ENCODE measurements around the genes PDE4B and SERBP1.

- PRO-cap: no peak
Measured at GRCh38 chr1:65476011-65476852, 55.8 kb downstream of the LEPR start.

- PRO-cap: no peak
Measured at GRCh38 chr1:65512375-65512826, 91.9 kb downstream of the LEPR start.

DNA sequence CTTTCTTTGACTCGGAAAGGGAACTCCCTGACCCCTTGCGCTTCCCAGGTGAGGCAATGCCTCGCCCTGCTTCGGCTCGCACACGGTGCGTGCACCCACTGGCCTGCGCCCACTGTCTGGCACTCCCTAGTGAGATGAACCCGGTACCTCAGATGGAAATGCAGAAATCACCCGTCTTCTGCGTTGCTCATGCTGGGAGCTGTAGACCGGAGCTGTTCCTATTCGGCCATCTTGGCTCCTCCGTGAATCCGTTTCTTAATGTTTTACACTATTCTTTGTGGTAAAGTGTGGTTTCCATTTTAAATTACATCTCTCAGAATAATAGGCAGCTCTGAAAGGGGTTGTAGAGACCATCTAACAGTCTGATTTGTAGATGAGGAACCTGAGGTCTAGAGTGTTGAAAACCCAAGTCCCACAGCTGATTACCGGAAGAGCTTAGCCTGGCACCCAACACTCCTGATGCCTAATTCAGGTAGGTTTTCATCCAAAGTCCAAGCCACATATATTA lies 143.9 kb downstream of the LEPR start:
- PRO-cap: no peak

- PRO-cap: bidirectional peak, plus-strand start at chr1:65792895, minus-strand start at chr1:65792845
Measured at GRCh38 chr1:65792645-65793863, at the start of gene PDE4B. TSS of gene PDE4B (plus strand) at chr1:65792895.

GRCh38 chr1:66182870-66183263 lies 351.1 kb upstream of the SGIP1 start:
- PRO-cap: no peak

DNA sequence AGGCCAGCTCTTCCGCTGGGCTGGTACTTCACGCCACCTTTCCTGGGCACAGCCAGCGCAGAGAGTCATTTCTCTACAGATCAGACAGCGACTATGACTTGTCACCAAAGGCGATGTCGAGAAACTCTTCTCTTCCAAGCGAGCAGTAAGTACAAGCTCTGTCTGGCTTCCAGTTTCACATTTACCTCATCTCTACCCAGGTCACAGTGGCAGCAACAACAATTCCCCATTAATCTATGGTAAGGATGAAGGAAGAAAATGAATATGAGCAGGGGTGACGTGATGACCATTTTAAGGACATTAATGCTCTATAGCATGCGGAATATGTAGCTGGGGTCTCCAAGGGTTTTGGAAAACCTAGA lies 286.5 kb upstream of the SGIP1 start:
- PRO-cap: no peak

DNA sequence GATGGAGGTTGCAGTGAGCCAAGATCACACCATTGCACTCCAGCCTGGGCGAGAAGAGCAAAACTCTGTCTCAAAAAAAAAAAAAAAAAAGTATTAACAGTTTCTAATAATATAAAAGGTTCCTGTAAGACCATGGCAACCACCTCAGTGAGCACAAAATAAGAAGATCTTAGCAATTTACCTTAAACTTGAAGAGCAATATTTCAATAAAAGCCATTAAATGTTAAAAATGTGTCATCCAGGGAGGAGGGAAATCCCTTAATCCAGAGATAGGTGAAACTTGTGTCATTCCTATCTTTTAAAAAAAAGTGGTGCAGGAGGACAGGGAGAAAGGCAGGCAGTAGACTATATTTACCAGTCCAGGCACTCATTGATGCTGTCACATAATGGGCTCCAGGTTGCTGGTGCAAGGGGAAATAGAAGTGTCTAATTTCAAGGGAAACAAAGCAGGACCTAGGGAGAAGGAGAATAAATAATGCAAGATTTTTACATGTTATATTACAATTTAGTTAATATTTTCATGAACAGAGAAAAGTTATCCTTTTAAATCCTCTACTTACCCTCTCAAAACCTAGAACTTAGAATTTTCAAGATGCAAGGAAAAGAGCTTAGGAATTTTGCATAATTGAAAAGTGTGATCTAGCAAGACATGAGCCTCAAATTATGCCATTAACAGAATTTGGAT lies 175.2 kb upstream of the SGIP1 start:
- PRO-cap: no peak

GRCh38 chr1:66365460-66366154 lies 168.3 kb upstream of the SGIP1 start:
- PRO-cap: no peak

GRCh38 chr1:67137566-67137846 lies 2.7 kb upstream of the C1orf141 start:
- PRO-cap: bidirectional peak, plus-strand start at chr1:67137732, minus-strand start at chr1:67137645

- PRO-cap: no peak
Measured at GRCh38 chr1:67207219-67207717, 41.0 kb downstream of the IL23R start.

DNA sequence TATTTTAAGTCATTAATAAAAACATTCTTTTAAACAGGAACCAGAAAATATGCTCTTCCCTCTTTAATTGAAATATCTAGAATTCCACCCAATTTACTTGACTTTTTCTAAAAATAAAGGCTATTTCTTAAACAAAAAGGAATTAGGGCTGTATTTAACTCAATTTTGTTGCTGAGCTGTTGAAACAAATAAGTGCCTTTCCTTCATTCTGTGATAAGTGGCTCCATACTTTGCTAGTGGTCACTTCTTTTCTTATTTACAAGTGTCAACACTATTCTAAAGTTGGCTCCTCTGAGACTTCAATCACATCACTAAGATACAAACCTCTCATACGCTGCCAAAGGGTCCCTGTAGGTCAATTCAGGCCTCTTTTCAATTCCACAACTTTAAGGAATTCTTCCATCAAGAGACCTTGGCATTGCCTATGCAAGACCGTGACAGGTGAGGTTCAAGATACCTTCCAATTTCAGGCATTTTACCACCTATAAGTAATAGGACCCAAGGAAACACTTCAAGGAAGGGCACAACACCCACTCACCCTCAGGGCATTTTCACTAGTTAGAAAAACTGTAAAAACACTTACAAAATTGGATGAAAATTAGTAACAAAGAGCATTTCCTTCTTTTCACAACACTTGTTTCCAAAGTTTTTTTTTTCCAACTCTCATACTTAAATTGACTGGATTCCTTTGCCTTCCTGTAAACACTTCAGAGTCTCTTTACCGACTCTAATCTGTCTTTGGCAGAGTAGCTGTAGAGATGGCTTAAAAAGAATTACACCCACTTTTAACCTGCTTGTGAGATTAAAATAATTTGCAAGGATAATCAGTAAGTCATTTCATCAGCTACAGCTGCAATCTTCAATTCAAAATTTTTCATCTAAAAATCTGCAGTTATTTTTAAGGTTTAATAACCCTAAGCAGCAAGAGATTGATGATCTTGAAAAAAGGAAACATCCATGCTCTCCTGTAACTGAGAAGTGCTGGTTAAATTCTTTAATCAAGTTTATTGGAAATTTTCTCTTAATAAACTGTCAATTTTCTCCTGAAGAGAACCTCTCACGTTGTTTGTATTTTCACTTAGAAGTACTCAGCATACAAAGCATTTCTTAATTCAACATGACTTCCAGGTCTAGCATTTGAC lies 24.5 kb downstream of the SERBP1 start:
- PRO-cap: no peak

DNA sequence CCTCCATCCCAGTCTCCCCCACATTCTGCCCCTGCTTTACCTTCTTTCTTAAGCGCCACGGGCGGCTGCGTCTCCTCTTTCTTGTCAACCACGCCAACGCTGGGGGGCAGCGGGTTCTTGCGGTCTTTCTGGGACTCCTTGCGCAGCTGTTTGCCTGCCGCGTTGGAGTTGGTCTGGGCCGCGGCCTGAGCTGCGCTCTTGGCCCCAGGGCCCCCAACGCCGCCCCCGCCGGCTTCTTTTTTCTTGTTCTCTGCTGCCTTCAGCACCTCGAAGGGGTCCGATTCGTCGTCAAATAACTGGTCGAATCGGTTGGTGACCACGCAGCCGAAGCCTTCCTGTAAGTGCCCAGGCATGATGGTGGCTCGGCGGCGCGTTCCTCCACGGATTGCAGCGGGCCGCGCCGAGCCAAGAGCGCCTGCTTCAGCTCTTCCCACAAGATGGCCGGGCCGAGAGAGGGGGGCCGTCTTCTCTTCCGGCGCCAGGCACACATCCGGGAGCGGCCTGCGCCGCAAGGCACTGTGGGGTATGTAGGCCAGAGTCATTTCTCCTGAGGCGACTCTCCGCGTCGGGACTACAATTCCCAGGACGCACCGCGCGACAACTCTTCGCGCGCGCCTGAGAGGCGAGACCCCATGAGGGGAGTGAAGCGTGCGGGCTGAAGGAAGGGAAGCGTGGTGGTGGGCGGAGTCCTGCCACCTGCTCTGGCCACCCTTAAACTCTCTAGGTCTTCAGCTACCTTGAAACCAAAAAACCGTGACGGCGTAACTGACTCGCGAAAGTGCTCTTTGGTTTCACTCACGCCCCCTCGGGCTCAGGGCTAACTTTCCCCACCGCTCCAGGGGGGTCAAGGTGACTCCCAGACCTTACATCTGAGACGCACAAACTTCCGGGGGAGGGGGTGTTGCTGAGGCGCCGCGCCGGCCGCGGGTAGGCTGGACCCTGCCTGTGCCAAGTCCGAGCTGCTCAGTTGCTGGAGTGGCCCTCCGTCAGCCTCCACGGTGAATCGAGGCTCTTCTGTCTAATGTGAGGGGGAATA lies at the start of gene SERBP1:
SERBP1 (minus strand) TSS at position 455 of the 1,036 bp plus-strand sequence.
- PRO-cap: bidirectional peak, plus-strand start at position 672 of the sequence, minus-strand start at position 455 of the sequence; bidirectional peak, plus-strand start at position 937 of the sequence, minus-strand start at position 1,005 of the sequence

- PRO-cap: no peak
Measured at GRCh38 chr1:67478912-67479520, 48.8 kb upstream of the SERBP1 start.

DNA sequence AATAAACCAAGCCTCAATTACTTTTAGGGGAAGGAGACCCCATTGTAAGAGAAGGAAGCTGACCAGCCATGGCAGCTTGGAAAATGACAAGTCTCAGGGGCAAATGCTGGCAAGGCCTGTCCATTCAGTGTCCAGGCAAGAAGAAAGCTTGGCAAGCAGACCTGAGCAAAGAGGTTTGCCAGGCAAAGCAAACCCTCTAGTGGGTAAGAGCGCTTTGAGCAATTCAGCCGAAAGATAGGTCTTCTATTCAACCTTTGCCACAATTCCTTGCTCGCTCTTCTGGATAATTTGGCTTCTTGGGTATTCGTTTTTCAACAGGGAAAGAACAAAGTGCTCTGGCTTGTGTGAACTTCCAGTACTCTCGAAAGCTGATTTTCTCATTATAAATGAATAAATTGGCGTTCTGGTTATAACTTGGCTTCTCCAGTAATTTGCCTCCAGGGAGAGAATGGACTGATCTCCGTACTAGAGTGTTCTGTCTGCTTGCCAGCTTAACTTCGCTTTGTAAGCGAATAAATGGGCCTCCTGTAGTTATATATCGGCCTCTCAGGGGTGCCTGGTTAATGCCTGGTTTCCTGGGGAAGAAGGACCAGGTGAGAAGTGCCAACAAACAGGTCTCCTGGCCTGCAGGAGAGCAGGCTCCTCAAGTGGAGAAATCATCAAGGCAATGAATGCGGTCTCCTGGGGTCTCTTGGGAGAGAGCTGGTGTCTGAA lies 107.2 kb upstream of the SERBP1 start:
- PRO-cap: no peak

GRCh38 chr1:67561533-67562375 lies 123.2 kb upstream of the GADD45A start:
- PRO-cap: bidirectional peak, plus-strand start at chr1:67561899, minus-strand start at chr1:67561902; bidirectional peak, plus-strand start at chr1:67562052, minus-strand start at chr1:67561956

- PRO-cap: no peak
Measured at GRCh38 chr1:67564024-67564712, 120.8 kb upstream of the GADD45A start.

- PRO-cap: no peak
Measured at GRCh38 chr1:67586633-67586981, 98.4 kb upstream of the GADD45A start.

GRCh38 chr1:67632757-67633766 lies 51.9 kb upstream of the GADD45A start:
- PRO-cap: unidirectional peak, minus-strand start at chr1:67633317; unidirectional peak, minus-strand start at chr1:67633358

GRCh38 chr1:67668364-67669036 lies 16.5 kb upstream of the GADD45A start:
- PRO-cap: bidirectional peak, plus-strand start at chr1:67668957, minus-strand start at chr1:67668791

DNA sequence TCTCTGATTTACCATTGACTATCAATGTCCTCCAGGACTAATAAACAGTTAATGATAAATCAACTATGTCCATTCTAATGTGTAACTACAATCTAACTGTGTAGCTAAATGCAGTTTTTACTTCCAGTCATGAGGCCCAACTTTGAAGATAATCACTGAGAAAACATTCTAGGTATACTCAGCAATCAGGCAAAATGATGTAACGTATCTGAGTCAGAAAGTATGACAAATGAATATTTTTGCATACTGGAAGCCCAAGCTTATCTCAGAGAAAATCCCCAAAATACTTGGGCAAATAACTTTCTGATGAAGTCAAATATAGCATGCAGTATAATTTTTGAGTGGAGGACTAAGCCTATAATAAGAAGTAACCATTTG lies 2.5 kb upstream of the GADD45A start:
- PRO-cap: no peak

All from mucosa of descending colon (tissue), 1 donor.